Omental fat pad (tissue), 4 donors: ENCODE measurements around a stretch of chr5.

DNA sequence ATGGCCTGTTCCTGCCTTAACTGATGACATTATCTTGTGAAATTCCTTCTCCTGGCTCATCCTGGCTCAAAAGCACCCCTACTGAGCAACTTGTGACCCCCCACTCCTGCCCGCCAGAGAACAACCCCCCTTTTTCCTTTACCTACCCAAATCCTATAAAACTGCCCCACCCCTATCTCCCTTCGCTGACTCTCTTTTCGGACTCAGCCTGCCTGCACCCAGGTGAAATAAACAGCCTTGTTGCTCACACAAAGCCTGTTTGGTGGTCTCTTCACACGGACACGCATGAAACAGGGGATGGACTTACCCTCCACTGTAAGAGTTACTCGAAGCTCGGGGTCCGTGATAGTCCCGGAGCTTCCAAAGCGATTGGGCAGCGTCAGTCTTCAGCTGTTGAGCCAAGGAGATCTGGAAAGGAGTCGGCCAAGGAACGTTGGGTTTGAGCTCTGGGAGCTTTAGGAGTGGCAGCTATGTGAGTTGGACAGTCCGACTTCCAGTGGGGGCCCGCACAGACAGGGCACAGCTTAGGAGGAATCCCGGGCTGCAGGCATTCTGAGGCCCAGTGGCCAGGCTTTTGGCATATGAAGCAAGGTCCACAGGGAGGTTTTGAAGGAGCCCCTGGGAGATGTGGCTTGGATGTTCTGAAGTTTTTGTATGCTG, 41.8 kb downstream of the TEX43 start:
- PRO-cap, result no peak
- RAMPAGE, long total RNA, 4 experiments, result no peak in any of the 4 experiments

- PRO-cap, result no peak
- RAMPAGE, long total RNA, 4 experiments, result no peak in any of the 4 experiments
Observed at GRCh38 chr5:126846489-126846775, 69.5 kb downstream of the LMNB1 start.

- PRO-cap, result no peak
- RAMPAGE, long total RNA, 4 experiments, result no peak in any of the 4 experiments
Observed at GRCh38 chr5:126911369-126911709, 119.0 kb downstream of the MARCHF3 start.

DNA sequence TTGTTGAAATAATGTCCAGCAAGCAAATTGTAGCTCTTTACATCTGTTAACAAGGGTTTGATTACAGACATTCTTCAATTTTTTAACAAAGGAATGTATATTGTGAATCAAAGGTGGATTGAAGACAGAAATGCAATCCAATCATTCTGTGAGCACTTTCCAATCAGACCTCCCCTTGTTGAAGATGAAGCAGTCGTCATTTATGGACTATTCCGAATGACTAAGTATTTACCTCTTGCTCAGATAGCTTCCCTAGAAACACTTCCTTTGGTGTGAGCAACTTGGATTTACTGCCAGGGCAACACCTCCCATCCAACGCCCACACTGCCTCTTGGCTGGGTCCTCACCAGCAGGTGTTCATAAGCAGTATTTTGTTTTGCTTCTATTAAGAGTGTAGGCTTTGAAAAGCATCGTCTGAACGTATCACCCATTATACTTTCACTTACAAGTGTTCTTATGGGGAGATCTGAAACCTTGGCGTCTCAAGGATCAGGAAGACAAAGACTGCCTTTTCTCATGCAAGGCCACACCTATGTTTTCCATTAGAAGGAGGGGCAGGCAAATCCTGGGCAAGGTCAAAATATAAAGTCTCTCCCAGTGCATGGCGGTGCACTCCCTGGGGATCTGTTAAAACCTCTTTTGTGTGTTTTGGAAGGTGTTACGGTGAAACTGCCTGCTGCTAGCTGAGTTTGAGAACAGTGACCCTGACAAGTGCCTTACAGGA, 10.5 kb upstream of the MARCHF3 start:
- PRO-cap, result no peak
- RAMPAGE, long total RNA, 4 experiments, result no peak in any of the 4 experiments

DNA sequence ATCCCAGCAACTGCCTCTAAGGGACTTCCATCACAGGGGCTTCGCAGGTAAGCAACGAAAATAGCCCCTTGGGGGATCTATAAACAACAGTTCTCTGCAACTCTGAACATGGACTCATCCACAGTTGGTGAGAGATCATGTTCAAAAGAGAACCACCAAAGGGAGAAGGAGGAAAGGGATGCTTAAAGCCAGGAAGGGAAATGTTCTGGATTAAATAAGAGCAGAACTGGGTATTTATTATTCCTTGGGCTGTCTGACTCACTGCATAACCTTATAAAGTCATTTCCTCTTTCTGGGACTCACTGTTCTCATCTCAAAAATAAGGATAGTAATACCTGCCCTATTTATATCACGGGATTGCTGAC, 11.2 kb upstream of the MARCHF3 start:
- PRO-cap, result no peak
- RAMPAGE, long total RNA, 4 experiments, result no peak in any of the 4 experiments

- PRO-cap, result no peak
- RAMPAGE, long total RNA, 4 experiments, result no peak in any of the 4 experiments
Observed at GRCh38 chr5:127290966-127291234, 304 bp downstream of the MEGF10 start.

- PRO-cap, result no peak
- RAMPAGE, long total RNA, 4 experiments, result no peak in any of the 4 experiments
Observed at GRCh38 chr5:127941369-127942043, 142.1 kb upstream of the SLC12A2 start.

DNA sequence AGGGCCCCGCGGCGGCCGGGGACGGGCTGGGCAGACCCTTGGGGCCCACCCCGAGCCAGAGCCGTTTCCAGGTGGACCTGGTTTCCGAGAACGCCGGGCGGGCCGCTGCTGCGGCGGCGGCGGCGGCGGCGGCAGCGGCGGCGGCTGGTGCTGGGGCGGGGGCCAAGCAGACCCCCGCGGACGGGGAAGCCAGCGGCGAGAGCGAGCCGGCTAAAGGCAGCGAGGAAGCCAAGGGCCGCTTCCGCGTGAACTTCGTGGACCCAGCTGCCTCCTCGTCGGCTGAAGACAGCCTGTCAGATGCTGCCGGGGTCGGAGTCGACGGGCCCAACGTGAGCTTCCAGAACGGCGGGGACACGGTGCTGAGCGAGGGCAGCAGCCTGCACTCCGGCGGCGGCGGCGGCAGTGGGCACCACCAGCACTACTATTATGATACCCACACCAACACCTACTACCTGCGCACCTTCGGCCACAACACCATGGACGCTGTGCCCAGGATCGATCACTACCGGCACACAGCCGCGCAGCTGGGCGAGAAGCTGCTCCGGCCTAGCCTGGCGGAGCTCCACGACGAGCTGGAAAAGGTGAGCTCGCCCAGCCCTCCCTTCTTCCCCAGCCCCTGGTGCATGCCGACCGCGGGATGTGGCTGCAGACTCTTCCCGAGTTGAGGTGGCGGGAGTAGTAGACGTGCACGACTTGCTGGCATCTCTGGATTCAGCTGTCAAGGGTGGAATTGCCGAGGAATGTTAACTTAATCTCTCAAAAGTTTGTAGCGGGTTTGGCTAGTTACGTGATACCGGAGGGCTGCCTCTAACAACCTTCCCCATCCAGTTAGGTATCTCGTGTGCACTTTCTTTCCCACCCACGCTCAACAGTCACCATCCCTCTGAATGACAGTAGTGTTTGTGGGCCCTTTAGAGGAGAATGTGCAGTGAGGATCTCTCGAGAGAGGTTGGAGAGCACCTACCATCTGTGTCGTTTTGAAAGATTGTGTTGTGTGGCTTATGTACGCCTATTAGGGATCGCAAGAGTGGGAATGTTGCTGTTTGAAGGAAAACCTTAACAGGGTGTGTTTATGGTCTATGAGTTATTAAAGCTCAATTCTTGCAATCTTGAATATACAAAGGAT, 927 bp downstream of the SLC12A2 start:
- PRO-cap, result no peak
- RAMPAGE, long total RNA, 4 experiments, result no peak in any of the 4 experiments

GRCh38 chr5:128112536-128113346, 29.2 kb downstream of the SLC12A2 start:
- PRO-cap, result no peak
- RAMPAGE, long total RNA, 4 experiments, result no peak in any of the 4 experiments

DNA sequence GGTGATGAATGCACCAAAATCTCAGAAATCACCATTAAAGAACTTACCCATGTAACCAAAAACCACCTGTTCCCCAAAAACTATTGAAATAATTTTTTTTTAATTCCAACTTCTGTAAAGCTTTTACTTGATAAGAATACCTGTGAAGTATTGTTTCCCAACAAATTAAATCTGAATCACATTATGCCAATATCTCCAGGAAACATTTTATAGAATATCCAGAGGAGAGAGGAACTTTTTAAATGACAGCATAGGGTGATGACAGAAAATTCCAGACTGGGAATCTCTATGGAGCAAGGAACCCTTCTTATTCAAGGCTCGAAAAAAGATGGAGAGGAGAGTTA, 35.0 kb downstream of the SLC12A2 start:
- PRO-cap, result no peak
- RAMPAGE, long total RNA, 4 experiments, result no peak in any of the 4 experiments

- PRO-cap, result no peak
- RAMPAGE, long total RNA, 4 experiments, result no peak in any of the 4 experiments
Observed at GRCh38 chr5:128121579-128122046, 38.0 kb downstream of the SLC12A2 start.

DNA sequence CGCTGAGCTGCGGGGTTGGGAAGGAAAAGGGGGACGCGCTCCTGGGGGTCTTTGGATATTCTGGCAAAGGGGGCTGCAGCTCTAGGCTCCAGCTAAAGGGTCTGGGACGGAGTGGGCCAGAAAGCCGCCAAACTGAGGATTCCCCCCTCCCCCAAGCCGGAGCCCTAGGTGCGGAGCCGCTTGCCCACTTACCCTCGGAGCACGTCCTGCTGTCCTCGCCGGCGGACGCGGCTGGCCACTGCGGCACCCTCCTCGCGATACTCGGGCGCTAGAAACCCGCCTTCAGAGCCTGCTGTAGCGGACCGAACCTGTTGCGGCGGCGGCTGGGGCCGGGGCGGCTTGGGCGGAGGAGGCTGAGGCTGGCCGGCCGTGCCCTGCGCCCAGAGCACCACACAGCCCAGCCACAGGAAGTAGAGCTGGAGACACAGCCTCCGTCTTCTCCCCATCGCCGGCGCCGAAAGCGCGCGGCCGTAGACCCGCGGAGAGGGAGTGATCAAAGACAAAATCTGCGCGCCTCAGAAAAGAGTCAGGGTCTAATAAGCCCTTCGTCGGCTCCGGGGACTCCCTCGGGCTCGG, 799 bp downstream of the FBN2 start:
- PRO-cap, result no peak
- RAMPAGE, long total RNA, 4 experiments, result no peak in any of the 4 experiments

DNA sequence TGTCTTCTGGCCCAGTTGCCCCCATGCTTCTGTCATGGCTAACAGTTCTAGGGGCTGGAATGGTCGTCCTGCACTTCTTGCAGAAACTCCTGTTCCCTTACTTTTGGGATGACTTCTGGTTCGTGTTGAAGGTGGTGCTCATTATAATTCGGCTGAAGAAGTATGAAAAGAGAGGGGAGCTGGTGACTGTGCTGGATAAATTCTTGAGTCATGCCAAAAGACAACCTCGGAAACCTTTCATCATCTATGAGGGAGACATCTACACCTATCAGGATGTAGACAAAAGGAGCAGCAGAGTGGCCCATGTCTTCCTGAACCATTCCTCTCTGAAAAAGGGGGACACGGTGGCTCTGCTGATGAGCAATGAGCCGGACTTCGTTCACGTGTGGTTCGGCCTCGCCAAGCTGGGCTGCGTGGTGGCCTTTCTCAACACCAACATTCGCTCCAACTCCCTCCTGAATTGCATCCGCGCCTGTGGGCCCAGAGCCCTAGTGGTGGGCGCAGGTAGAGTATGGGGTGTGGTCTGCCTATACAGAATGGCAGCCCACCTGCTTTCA, 905 bp downstream of the SLC27A6 start:
- PRO-cap, result no peak
- RAMPAGE, long total RNA, 4 experiments, result no peak in any of the 4 experiments

- PRO-cap, result no peak
- RAMPAGE, long total RNA, 4 experiments, result no peak in any of the 4 experiments
Observed at GRCh38 chr5:129093939-129094383, 588 bp upstream of the ISOC1 start.

- PRO-cap, result no peak
- RAMPAGE, long total RNA, 4 experiments, result no peak in any of the 4 experiments
Observed at GRCh38 chr5:129113552-129114183, 19.1 kb downstream of the ISOC1 start.

DNA sequence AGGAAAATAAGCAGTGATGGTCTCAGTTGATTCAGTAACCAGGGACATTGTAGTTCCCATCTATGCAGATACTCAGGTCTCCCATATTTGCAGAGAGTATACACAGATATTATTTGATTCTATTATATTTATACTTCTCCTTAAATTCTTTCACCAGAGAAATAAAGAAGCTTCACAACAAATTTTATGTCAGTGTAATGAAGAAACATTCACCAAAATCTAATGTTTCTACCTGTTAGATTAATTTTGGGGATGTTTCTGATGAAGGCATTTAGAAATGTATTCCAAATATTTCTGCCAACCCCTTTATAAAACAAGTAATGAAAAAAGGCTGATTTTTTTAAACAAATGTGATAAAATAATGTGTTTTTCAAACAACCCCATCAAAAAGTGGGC, 3.6 kb downstream of the MINAR2 start:
- PRO-cap, result no peak
- RAMPAGE, long total RNA, 4 experiments, result no peak in any of the 4 experiments

- PRO-cap, result no peak
- RAMPAGE, long total RNA, 4 experiments, result no peak in any of the 4 experiments
Observed at GRCh38 chr5:129990737-129991063, 86.4 kb downstream of the CHSY3 start.

GRCh38 chr5:131171456-131171895, 732 bp downstream of the LYRM7 start:
- PRO-cap, result no peak
- RAMPAGE, long total RNA, 4 experiments, result no peak in any of the 4 experiments

- PRO-cap, result no peak
- RAMPAGE, long total RNA, 4 experiments, result no peak in any of the 4 experiments
Observed at GRCh38 chr5:131251145-131251527, 12.7 kb upstream of the CDC42SE2 start.

GRCh38 chr5:131274277-131274736, 10.5 kb downstream of the CDC42SE2 start:
- PRO-cap, result no peak
- RAMPAGE, long total RNA, 4 experiments, result no peak in any of the 4 experiments